Left colon (tissue), 1 donor: ENCODE data around the genes FZD2 and NMT1.

DNA sequence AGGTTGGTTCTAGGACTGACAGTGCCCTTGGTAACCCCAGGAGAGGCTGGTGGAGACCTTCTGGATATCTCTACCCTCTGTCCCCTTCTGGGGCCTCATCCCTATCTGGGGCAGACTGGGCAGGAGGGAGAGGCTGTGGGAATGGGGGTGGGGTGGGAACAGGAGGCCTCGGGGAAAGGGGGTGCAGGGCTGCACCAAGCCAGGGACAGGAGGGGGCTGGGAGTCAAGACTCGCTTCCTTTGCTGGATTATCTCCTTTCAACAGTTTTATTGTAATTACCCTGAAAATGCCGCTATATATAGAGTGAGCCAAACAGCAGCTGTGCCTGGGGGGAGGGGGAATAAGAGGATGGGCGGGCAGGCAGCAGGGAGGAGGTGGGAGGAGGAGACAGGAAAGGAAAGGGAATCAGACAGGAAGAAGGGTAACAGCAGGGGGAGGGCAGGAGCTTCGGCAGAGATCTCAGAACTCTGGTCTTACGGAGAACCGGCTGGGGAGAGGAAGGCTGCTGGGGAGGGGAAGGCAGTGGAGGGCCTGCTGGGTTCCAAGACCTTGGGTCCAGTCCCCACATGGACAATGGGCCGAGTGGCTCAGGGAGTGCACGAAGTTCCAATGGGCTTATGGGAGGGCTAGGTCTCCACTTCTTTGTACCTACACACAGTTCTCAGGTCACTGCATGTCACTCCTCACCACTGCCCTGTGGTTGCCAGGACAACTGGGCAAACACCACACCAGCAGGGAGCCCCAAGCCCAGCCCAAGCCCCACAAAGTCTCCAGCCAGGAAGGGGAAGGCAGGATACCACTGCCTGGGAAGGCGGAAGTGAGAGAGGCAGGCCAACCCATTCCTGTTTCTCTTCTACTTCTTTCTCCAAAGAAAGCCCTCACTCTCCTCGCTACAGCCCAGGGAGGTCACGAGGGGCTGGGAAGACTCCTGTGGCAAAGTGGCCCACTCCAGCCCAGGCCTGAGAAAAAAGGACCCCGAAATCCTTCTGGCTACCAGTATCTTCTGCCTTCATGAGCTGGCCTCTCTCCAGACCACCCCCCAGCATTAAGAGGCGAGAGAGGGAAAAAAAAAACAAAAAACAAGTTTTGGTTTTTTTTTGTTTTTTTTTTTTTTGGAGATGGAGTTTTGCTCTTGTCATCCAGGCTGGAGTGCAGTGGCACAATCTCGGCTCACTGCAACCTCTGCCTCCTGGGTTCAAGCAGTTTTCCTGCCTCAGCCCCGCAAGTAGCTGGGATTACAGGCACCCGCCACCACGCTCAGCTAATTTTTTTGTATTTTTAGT, 25.3 kb downstream of the G6PC3 start:
- PRO-cap, result unidirectional peak, plus-strand start at position 424 of the sequence; unidirectional peak, plus-strand start at position 476 of the sequence

DNA sequence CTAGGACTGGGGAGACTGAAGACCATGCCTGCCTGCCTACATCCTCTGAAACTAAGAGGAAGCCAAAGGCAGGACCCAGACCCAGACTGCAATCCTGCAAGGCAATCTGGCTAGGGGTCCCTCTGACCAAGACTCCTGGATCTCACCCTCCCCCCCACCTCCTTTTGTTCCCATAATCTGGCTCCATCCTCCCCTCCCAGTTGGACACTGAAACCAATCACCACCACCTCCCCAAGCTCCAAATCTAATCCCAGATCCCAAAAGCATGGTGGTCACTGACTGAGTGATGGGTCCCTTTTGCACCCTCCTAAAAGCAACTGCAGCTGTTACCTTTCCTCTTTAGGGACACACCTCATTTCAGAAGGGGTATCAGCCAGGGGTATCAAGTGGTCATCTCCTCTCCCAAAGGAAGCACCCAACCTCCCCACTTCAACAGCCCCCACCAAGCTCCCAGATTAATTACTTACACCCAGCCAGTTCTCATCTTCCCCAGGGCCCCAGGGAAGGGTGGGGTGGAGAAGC, 1.2 kb downstream of the HDAC5 start:
- PRO-cap, result no peak

- PRO-cap, result no peak
Measured at GRCh38 chr17:44193469-44194339, 6.0 kb downstream of the ATXN7L3 start.

DNA sequence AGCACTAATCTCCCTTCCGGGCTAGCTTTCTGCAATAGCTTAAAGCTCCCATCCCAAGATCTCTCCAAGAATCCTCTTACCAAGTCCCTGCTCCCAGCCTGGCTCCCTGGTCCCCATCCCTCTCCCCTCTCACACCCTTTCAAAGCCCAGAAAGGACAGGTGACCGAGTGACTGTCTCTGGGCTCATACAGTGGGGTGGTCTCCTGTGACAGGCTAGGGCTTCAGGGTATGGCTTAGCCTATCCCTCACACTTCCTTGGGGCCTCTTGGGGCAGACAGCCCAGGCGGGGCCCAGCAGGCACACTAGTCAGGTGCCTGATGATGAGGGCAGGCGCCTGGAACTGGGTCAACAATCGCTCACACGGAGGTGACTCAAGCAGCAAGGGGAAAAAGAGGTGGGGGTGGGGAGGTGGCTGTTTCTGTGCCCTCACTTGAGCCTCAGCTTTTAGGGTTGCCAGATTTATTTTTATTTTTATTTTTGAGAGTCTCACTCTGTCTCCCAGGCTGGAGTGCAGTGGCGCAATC, 6.5 kb upstream of the GRN start:
- PRO-cap, result no peak

GRCh38 chr17:44390241-44390578, 761 bp upstream of the ITGA2B start:
- PRO-cap, result no peak

DNA sequence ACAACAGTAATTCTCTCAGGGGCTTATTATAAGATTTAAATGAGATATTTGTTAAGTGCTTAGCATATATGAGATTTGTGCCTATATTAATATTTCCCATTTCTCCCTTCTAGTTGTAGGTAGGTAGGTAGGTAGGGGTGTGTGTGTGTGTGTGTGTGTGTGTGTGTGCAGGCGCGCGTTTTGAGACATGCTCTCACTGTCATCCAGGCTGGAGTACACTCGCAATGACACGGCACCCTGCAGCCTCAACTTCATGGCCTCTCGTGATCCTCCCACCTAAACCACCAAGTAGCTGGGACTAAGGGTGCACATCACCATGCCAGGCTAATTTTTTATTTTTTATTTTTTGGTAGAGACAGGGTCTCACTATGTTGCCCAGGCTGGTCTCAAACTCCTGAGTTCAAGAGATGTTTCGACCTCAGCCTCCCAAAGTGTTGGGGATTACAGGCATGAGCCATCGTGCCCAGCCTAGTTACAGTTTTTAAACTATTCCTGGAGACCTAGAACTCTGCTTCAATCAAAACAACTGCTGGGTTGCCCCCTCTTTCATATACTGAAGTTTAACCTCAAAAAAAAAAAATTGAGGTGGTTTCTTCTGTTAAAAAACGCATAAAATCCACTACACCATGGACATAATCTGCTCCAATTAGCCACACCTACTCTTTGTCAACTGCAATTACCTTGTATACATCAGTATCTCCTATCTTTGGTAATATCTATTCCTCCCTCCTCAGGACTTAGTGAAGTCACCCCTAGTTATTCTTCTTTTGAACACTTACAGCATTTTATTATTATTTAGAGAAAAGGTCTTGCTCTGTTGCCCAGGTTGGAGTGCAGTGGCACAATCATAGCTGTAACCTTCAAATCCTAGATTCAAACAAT, 49.6 kb downstream of the GPATCH8 start:
- PRO-cap, result no peak

GRCh38 chr17:44556966-44557659, at the start of gene FZD2:
FZD2 (plus strand) TSS chr17:44557484.
- PRO-cap, result bidirectional peak, plus-strand start at chr17:44557358, minus-strand start at chr17:44557064; bidirectional peak, plus-strand start at chr17:44557399, minus-strand start at chr17:44557488

- PRO-cap, result no peak
Measured at GRCh38 chr17:44559602-44560229, 2.4 kb downstream of the FZD2 start.

GRCh38 chr17:44797646-44798287, 32.3 kb downstream of the GJC1 start:
- PRO-cap, result no peak

GRCh38 chr17:44830952-44831376, 877 bp upstream of the GJC1 start:
- PRO-cap, result no peak

DNA sequence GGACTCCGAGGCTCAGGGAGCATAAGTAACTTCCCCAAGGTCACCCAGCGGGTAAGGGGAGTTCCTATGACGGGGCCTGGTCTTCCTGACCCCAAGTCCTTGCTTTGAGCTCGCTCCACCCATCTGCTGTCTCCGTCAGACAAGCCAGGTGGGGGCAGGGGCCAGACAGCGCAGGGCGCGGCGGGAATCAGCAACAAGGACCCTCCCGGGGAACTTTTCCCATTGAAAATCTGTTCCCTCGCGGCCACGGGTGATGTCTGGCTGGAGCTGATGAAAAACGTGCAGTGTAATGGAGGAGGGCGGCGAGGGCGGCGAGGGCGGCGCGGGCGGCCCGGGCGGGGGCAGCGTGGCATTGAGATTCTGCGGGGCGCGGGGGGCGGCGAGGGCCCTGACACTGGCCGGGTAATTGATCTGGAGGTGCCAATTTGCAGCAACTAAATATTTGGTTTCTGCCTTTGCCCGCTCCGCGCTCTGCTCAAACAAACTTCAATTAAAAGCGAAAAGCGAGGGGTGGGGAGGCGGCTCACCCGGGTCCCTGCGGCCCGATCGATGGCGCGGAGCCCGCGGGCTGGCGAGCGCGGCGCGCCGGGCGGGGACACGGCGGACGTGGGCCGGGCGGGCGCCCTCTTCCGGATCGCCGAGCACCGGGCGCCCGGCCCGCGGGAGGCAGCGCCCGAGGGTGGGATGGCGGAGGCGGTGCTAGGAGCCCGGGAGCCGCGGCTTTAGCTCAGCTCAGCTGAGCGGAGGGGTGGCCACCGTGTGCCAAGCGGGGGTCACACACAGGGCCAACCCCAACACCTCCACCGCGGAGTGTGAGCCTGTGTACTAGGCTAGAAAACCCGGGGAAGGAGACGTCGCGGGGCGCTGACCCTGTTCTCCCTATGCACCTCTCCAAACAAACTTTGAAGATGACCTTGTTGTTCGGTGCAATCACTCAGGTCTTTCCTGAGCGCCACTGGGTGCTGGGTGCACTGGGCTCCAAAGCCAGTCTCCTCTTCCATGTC, 32.3 kb downstream of the DCAKD start:
- PRO-cap, result bidirectional peak, plus-strand start at position 669 of the sequence, minus-strand start at position 608 of the sequence

- PRO-cap, result bidirectional peak, plus-strand start at chr17:45061334, minus-strand start at chr17:45061098
Measured at GRCh38 chr17:45060433-45061195, 503 bp upstream of the NMT1 start.

DNA sequence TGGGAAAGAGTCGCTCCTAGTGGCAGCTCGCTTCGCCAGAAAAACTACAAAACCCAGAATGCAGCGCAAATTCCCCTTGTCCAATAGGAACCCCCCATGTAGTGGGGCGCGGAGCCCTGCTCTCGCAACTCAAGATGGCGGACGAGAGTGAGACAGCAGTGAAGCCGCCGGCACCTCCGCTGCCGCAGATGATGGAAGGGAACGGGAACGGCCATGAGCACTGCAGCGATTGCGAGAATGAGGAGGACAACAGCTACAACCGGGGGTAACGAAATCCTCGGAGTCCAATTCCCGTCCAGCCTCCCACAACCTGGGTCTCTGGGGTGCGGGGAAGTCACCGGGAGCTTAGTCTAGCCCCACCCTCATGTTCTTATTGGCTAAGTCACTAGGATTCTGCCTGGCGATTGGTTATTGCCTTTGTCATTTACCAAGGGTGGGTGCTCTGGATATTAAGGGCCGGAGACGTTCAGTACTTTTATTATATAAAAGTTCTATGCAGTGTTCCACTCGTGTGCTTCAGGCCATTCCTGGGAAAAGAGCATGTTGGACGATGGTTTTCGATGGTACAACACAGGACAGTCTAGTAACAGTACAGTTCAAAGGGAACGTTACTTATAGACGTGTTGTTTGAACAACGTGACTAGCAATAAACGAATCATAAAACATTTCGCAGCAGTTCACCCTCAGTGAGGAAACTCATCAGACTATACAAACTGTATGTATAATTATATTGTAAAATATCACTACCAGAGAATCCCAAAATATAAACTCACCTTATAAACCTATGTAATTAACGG, at the start of gene NMT1:
Gene NMT1, plus strand, starts transcription at position 122 of the 797 bp plus-strand sequence.
- PRO-cap, result bidirectional peak, plus-strand start at position 139 of the sequence, minus-strand start outside the sequence

DNA sequence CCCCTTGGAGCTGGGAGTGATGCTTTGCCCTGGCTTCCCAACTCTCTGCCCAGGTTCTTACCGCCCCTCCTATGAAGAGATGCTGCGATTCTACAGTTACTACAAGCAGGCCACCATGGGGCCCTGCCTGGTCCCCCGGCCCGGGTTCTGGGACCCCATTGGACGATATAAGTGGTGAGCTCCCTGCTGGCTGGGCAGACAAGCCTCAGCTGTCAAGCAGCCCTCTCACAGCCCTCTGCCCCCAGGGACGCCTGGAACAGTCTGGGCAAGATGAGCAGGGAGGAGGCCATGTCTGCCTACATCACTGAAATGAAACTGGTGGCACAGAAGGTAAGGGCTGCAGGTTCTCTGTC, 936 bp downstream of the ACBD4 start:
- PRO-cap, result no peak

GRCh38 chr17:45149677-45150679, 1.7 kb downstream of the HEXIM1 start:
- PRO-cap, result bidirectional peak, plus-strand start at chr17:45149810, minus-strand start at chr17:45149826; bidirectional peak, plus-strand start at chr17:45150203, minus-strand start at chr17:45149889

GRCh38 chr17:45150680-45151228, 2.5 kb downstream of the HEXIM1 start:
- PRO-cap, result no peak

DNA sequence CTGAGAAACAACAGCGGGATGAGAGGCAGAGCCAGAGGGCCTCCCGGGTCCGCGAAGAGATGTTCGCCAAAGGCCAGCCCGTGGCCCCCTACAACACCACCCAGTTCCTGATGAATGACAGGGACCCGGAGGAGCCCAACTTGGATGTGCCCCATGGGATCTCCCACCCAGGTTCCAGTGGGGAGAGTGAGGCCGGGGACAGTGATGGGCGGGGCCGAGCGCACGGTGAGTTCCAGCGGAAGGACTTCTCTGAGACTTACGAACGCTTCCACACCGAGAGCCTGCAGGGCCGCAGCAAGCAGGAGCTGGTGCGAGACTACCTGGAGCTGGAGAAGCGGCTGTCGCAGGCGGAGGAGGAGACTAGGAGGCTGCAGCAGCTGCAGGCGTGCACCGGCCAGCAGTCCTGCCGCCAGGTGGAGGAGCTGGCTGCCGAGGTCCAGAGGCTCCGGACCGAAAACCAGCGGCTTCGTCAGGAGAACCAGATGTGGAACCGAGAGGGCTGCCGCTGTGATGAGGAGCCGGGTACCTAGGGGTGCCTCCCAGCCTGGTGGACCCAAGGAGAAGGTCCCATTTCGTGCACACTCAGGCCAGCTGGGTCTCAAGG, 7.7 kb downstream of the HEXIM2 start:
- PRO-cap, result no peak

- PRO-cap, result no peak
Measured at GRCh38 chr17:45231480-45231742, 9.7 kb downstream of the FMNL1 start.

DNA sequence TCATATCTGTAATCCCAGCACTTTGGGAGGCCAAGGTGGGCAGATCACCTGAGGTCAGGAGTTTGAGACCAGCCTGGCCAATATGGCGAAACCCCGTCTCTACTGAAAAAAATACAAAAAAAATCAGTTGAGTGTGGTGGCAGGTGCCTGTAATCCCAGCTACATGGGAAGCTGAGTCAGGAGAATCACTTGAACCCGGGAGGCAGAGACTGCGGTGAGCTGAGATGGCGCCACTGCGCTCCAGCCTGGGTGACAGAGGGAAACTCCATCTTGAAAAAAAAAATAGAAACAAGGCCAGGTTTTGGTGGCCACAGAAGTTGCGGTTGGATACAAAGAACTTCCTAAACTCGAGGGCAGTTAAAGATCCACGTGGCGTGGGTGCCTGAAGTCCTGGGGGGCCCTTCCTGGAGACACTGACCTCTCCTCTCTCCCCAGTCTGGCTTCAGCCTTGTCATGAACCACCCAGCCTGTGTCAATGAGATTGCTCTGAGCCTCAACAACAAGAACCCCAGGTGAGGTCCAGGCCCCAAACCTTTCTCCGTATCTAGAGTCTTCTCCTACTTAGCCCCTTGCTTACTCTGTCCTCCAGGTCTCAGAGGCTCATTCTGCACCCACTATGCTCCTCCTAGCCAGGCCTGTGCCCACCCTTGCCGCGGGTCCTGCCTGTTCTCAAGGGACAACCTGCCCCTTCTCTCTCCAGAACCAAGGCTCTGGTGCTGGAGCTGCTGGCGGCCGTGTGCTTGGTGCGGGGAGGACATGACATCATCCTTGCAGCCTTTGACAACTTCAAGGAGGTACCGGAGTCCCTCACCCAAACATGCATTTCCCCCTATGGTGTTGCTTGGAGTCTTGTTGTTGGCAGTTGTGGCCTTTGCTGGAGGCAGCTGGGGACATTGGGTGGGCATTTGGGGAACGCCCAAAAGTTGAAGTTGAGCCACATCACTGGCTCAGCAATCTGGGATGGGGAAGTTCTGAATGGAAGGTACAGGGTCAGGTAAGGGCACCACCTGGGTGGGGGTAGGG, 15.5 kb downstream of the FMNL1 start:
- PRO-cap, result no peak

DNA sequence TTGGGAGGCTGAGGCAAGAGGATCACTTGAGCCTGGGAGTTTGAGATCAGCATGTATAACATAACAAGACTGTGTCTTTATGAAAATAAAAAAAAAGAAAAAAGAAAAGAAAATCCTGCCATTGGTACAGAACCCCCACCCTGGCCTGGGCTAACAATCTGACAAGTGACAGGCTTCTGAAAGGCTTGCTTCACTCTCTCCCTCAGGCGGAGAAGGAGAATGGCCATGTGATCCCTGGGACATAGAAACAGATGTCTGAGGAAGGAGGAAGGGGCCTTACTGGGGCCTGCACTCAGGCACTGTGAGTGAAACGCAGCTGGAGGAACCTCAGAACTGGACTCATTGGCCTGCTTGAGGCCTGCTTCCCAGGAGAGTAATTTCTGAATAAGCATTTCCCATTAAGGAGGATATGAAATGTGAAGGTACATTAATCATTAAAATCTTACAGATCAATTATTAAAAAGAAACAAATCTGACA, 17.5 kb downstream of the MAP3K14 start:
- PRO-cap, result no peak